Urinary bladder (tissue), 3 donors: ENCODE results near the genes CKMT1A, PDIA3, B2M and TRIM69.

- PRO-cap = no peak
- RAMPAGE, long total RNA = no peak
These were observed 539 bp downstream of the ZSCAN29 start for GRCh38 chr15:43370154-43370854.

DNA sequence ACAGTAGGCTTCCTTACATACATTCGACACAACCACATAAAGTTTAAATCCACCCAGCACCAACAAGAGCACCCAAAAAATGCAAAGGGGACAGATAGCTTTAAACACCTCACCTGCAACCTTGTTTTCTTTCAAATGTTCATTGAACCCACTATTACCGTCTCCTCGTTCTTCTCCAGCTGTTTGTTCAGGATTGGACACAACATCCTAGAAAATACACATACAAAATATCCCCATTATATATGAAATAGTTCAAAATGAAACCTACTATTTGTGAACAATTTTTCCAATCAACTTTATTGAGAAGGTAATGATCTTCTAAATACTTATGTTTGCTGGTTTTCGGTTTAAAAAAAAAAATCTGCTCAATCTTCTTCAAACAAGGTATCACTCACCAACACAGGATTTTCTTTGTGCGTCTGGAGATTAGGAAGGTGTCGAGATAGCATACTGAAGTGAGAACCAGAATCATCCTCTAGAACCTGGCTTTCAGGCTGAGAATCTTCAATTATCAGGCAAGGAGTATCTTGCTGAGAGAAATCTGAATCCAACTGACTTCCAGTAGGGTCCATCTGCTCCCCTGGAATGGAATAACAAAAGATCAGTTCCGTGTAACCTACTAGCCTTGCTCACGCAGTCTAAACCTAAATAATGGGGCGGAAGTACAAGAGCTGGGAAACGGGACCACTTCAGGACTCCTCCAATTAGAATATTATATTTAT is 906 bp downstream of the TP53BP1 start:
- PRO-cap = no peak
- RAMPAGE, long total RNA = start-site peak on the minus strand centred at position 480 of the sequence, 730 bp wide, 45 and 31 reads in 2 replicates

GRCh38 chr15:43510521-43511446 is 6.6 kb upstream of the MAP1A start:
- PRO-cap = bidirectional peak, plus-strand start at chr15:43510951, minus-strand start at chr15:43510623
- RAMPAGE, long total RNA = start-site peak on the minus strand at chr15:43510559-43510712, 32 and 25 reads in 2 replicates; start-site peak on the plus strand at chr15:43511020-43511102, 8 and 19 reads in 2 replicates

GRCh38 chr15:43534088-43534452 is 16.7 kb downstream of the MAP1A start:
- PRO-cap = no peak
- RAMPAGE, long total RNA = no peak

GRCh38 chr15:43693708-43693916 is at the start of gene CKMT1A:
Gene CKMT1A, plus strand, starts transcription at chr15:43693859.
- PRO-cap = no peak
- RAMPAGE, long total RNA = no peak

DNA sequence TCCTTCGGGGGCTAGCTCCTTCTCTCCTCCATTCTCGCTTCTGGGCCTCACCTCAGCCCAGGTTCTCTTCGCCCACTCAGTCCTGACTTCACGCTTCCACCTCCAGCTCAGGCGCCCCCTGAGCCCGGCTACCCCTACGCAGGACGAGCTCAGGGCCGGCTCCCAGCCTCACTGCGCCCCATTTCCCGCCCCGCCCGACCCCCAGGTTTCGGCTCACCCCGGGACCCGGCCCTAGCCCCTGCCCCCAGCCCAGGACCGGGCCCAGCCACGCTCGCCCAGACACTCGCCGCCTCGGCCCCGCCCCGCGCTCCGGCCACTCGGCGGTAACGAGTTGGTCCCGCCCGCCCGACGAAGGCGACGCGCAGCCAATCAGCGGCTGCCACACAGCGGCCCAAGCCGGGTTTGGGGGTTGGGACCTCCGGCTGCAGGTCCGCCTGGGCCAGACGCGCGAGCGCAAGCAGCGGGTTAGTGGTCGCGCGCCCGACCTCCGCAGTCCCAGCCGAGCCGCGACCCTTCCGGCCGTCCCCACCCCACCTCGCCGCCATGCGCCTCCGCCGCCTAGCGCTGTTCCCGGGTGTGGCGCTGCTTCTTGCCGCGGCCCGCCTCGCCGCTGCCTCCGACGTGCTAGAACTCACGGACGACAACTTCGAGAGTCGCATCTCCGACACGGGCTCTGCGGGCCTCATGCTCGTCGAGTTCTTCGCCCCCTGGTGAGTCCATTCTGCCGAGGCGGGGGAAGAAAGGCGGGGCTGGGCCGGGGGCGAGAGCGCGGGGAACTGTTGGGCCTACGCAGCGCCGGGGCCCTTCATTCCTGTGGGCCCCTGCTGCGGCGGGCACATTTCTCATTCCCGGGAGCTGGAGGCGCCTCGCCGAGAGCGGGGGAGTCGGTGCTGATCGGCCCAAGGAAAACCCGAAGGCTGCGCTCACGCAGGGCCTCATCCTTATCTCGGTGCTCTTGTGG is at the start of gene PDIA3:
Gene PDIA3 (plus strand): TSS at position 442 of the 961 bp plus-strand sequence.
- PRO-cap = bidirectional peak, plus-strand start at position 427 of the sequence, minus-strand start at position 293 of the sequence
- RAMPAGE, long total RNA = no peak

- PRO-cap = no peak
- RAMPAGE, long total RNA = no peak
These were observed 10.2 kb downstream of the ELL3 start for GRCh38 chr15:43766613-43766987.

DNA sequence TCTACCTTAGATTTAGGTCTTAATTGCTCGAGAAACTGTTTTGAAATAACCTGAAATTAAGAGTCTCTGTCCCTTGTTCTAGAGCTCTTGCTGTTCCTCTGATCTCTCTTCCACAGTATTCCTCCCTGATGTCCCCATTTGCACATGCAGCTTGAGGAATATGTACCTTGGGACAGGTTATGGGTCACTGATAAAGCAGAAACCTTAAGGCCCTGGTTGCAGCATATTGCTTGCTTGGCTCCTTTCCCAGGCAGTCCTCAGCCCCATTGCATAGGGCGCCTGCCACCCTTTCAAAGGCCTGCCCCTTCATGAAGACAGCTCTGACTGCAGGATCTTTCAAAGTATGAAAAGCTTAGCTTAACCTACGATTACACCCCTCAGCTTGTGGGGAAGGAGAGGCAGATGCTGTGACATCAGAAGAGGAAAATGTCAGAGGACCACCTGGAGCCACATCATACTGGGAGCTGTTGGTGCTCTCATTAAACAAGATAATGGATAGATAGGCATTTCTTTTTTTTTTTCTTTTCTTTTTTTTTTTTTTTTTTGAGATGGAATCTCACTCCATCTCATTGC is 51.7 kb downstream of the WDR76 start:
- PRO-cap = no peak
- RAMPAGE, long total RNA = no peak

GRCh38 chr15:43903776-43904212 is 77.0 kb downstream of the WDR76 start:
- PRO-cap = no peak
- RAMPAGE, long total RNA = no peak

DNA sequence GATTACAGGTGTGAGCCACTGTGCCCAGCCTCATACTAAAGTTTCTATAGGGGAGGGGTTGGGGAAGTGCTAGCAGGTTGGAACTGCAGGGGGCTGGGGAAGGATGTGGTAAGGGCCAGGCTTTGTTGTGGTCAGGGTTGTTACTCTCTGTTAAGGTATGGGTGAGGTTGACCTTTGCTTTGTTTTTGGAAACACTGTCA is 150.2 kb downstream of the WDR76 start:
- PRO-cap = no peak
- RAMPAGE, long total RNA = no peak

- PRO-cap = no peak
- RAMPAGE, long total RNA = no peak
These were observed 803 bp upstream of the GOLM2 start for GRCh38 chr15:44287725-44288106.

- PRO-cap = no peak
- RAMPAGE, long total RNA = no peak
These were observed 46.6 kb downstream of the CTDSPL2 start for GRCh38 chr15:44474058-44474370.

DNA sequence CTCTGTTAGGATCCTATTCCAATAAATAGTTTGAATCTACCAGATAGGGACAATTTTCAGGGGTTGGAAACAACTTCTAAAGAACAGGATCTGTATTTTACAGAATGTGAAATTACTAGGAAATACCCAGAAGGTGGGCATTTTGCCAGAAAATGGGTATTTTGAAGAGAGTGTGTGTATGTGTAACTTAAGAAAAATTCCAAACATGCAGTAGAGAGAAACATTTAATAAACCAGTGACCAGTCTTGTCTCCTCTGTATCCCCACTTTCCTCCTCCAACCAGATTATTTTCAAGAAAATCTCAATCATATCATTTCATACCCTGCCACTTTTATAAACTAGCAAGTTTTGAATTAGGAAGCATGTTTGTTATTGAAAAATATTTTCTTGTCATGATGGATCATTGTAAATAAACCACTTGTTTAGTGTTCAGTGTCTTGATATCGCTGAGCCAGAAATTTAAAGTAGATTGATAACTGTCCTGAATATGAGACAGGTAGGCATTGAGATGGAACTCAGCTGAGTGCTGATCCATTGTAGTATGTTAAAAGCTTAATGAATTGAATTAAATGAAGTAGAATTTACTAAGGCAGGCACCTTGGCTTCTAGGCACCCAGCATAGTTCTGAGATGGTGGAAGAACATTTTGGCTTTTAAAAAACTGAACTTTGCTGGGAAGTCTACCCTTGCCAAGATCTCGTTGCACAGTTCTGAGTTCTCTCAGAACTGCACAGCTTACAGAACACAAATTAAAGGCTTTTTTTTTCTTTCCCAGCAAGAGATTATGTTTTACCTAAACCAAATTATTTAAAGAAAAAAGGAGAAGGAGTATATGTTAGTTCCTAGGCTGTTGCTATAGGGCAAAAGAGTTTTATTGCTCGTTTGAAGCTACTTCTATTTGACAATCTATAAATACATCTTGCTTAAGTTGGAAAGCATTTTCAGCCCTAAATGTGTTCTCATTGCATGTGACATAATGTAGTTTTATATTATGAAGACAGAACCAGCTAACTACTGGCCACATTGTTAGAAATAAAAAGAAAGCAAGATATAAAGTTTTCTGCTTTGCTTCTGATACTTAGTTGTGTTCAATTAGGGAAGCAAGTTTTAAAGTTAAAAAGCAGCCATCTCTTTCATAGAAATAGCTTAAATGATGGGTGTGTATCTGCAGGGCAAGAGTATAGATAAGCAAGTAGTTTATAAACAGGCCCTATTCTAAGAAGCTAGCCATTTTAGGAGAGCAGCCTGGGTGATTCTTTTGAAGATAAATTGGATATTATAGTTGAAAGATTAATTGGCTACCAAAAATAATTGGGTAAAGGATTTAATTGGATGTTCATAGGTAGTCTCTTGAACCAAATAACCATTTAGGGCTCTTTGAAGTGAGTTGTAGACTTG is 5.1 kb downstream of the EIF3J start:
- PRO-cap = no peak
- RAMPAGE, long total RNA = no peak

GRCh38 chr15:44683175-44683769 is 19.8 kb upstream of the SPG11 start:
- PRO-cap = no peak
- RAMPAGE, long total RNA = no peak

- PRO-cap = bidirectional peak, plus-strand start at chr15:44711517, minus-strand start at chr15:44711328; unidirectional peak, plus-strand start at chr15:44711973
- RAMPAGE, long total RNA = start-site peak on the plus strand at chr15:44711509-44711612, 31,294 and 12,220 reads in 2 replicates
These were observed at the start of gene B2M for GRCh38 chr15:44711468-44712361. Gene B2M, plus strand, starts transcription at chr15:44711517.

DNA sequence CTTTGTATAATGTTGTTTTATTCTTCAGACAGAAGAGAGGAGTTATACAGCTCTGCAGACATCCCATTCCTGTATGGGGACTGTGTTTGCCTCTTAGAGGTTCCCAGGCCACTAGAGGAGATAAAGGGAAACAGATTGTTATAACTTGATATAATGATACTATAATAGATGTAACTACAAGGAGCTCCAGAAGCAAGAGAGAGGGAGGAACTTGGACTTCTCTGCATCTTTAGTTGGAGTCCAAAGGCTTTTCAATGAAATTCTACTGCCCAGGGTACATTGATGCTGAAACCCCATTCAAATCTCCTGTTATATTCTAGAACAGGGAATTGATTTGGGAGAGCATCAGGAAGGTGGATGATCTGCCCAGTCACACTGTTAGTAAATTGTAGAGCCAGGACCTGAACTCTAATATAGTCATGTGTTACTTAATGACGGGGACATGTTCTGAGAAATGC is 5.4 kb downstream of the B2M start:
- PRO-cap = no peak
- RAMPAGE, long total RNA = no peak

DNA sequence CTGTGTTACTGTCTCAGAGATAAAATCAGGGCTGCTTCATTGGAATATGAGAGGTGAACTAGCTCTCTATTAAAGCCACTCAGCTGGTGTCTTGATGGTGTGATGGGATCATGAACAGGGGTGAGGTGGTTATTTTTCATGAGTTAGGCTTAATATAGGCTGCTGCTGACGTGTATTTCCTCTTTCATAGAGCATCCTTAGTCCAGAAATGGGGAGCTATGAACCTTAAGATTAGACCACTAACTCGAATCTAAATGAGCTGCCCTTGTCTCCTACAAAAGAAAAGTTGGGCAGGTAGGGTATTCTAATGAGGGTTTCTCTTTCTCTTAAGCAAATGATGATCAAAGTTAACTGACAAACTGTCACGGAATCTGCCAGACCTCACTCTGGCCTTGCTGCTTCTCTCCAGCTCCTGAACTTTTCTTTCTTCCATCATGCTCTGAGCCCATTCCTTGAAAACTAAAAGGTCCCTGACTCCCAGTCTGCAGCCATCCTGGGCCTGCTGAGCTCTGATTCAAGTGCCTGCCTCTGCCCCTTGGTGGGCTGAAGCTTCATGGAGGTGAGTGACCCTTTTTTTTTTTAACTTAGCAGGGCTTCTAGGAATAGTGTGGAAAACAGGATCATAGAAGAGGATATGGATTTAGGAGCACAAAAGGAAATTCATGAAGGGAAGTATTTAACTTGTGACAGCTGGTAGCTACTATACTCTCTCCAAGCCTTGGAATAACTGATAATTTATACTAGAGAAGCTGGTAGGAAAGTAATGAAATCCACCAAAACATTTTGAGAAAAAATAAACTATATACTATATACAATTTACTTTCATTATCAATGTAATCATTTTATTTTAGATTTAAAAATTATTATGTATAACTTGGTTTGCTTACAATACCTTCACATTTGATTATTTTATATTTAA is at the start of gene TRIM69:
Gene TRIM69 (plus strand): TSS at position 377 of the 919 bp plus-strand sequence.
- PRO-cap = no peak
- RAMPAGE, long total RNA = no peak

- PRO-cap = no peak
- RAMPAGE, long total RNA = no peak
These were observed 30.8 kb downstream of the DUOX2 start for GRCh38 chr15:45083078-45083629.

- PRO-cap = no peak
- RAMPAGE, long total RNA = no peak
These were observed 571 bp downstream of the DUOX1 start for GRCh38 chr15:45130387-45130743.

DNA sequence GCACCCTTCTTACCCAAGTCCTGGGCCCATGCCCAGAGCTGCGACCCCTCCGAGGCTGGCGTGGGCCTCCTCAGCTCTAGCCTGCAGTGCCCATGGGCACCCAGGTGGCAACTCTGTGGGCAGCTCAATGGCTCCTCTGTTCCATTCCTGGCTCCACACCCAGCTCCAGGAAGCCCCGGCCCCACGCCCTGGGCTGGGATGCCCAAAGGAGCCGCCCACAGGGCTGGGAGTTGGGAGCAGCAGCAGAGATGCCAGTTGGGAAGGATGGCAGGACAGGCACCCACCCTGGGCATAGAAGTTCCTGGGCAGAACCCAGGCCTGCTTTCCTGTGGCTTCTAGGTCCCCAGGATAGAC is 6.7 kb downstream of the SHF start:
- PRO-cap = no peak
- RAMPAGE, long total RNA = no peak